ENCODE measurements around a stretch of chr2.

- RRBS, result 1% methylated on average over 3 of the region's 16 CpGs
Measured at GRCh38 chr2:28394445-28394890, 1.8 kb downstream of the FOSL2 start.

DNA sequence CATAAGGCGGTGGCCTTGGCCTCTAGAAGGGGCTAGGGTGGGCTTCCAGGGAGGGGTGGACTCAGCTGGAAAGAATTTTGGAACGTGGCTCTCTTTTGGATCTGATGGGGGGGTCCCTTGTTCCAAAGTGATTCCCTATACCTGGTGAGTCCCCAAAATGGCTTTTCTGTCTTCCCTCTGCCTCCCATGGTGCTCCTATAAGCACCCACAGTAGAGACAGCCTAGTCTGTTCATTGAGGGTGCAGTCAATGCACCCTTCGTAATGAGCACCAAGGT, 2.2 kb downstream of the FOSL2 start:
- RRBS, result no CpG with 5 or more reads among the region's 3 CpGs

GRCh38 chr2:28402509-28403605, 10.2 kb downstream of the FOSL2 start:
- RRBS, result no CpG with 5 or more reads among the region's 9 CpGs

DNA sequence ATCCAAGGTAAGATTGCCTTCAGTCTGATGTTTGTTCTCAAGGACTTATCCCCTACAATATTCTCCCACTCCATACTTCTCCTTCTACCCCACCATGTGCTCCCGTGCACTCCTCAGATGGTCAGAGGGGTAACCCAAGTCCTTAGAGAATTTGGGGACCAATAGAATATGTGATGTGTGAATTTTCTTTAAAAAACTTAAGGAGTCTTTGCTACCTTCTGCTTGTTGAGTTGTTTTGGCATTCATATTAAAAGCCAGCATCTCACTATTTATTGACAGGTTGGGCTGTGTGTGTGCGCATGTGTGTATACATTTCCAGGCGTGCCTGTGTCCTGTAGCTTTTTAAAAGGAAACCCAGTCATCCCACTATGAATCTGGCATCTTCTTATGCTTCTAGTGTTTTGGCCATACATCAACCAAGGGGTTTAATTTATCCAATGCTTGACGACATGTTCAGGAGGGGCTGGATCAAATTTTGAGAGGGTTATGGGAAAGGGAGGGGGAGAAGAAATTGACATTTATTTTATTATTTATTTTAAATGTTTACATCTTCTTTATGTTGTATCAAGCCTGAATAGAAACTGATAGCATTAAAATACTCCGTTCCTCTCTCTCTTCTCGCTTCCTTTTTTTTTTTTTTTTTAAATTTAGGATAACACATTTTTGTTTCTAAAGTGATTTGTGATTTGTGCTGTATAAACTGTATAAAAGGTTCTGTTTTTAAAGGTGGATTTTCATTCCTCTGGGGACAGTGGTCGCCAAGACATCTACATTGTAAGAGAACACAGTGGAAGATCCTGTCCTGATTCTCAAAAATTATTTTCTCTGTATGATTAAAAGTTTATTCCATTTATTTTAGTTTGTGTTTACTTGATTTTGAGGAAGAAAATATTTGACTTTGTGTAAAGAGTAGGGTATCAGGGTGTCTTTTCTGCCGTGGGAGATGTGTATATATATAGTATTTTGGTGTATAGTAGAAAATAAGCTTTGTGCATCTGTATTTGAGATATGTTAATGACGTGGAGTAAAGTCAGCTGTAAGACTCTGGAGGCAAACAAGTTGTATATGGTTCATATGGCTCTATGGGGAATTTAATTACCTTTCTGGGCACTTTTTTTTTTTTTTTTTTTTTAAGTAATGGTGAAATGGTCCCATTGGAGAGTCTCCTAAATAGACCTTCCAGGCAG, 23.6 kb downstream of the FOSL2 start:
- RRBS, result no CpG with 5 or more reads among the region's 9 CpGs

- RRBS, result no CpG with 5 or more reads among the region's 1 CpG
Measured at GRCh38 chr2:28470725-28471002, 25.2 kb upstream of the PLB1 start.

- RRBS, result no CpG with 5 or more reads among the region's 26 CpGs
Measured at GRCh38 chr2:28544360-28545661, 49.0 kb downstream of the PLB1 start.

GRCh38 chr2:28545662-28546355, 49.9 kb downstream of the PLB1 start:
- RRBS, result no CpG with 5 or more reads among the region's 13 CpGs

- RRBS, result no CpG with 5 or more reads among the region's 28 CpGs
Measured at GRCh38 chr2:28594159-28595372, 98.7 kb downstream of the PLB1 start.

- RRBS, result no CpG with 5 or more reads among the region's 11 CpGs
Measured at GRCh38 chr2:28598348-28599066, 102.6 kb downstream of the PLB1 start.

GRCh38 chr2:28603341-28603708, 107.5 kb downstream of the PLB1 start:
- RRBS, result no CpG with 5 or more reads among the region's 1 CpG

GRCh38 chr2:28623814-28623998, 127.8 kb downstream of the PLB1 start:
- RRBS, result no CpG with 5 or more reads among the region's 4 CpGs

GRCh38 chr2:28661876-28662509, 89.6 kb upstream of the PPP1CB start:
- RRBS, result no CpG with 5 or more reads among the region's 1 CpG

- RRBS, result no CpG with 5 or more reads among the region's 23 CpGs
Measured at GRCh38 chr2:28664081-28664921, 87.3 kb upstream of the PPP1CB start.

DNA sequence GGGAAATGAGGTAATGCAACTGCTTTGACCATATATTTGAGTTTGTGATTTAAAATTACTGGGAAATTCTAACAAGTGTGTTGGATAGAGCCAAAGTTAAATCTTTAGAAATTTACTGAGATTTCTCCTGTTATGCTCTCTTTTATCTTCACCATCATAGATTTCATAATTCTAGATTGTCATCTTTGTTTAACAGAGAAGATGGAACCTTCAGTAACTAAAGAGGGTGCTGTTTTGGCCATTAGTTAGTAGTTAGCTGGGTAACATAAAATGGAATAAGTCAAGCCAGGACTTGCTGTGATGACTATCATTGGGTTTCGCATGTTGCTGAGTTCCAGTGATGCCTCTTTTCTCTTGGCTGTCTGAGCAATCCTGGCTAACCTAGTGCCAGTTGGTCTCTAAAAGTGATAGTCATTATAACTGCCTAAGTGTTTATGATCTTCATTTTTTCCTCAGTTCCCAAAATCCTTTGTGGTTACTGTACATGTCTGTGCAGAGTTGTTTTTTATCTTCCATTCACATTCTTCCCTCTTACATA, 33.3 kb downstream of the WDR43 start:
- RRBS, result no CpG with 5 or more reads among the region's 1 CpG

DNA sequence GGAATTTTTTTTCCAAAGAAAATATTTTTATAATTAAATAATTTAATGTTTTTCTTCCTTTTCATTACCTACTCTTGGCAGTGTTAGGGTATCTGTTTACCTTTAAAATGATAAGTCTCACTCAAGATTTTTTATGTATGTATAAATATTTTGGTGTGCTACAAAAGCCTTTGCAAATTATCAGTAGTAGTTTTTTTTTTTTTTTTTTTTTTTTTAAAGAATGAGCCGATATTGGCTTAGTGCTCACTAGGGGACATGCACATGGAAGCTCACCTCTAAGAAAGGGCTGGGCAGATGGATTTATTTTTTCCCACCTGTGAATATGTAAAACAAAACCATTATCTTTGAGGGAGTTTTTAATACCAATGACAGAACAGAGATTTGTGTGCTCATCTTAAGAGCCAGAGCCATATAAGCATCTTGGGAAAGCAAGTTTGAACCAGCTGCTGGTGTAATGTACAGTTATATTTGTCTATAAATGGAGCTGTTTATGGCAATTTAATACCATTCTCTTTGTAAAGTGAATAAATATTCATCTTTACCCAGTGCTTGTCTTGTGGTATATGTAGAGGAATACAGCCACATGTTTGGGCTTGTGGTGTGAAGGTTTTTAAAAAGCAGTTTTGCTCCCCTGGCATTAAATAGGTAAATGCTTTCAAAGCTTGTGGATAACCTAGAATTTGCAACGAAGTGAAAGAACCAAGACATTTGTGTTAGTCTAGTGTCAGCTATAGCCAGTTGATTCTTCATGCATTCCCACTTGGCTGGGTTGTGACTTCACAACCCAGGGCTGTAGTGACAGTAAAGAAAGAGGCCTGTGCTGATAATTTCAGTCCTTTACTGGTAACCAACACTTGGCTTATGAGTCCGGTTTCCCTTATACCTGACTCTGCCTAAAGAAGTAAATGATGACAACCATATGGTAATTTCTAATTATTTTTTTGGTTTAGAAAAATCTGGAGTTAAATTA, 33.1 kb upstream of the TOGARAM2 start:
- RRBS, result no CpG with 5 or more reads among the region's 3 CpGs

- RRBS, result no CpG with 5 or more reads among the region's 14 CpGs
Measured at GRCh38 chr2:28951651-28952541, 29.2 kb upstream of the TOGARAM2 start.

GRCh38 chr2:28976466-28977054, 4.5 kb upstream of the TOGARAM2 start:
- RRBS, result no CpG with 5 or more reads among the region's 7 CpGs

- RRBS, result no CpG with 5 or more reads among the region's 6 CpGs
Measured at GRCh38 chr2:28993505-28994167, 12.5 kb downstream of the TOGARAM2 start.

DNA sequence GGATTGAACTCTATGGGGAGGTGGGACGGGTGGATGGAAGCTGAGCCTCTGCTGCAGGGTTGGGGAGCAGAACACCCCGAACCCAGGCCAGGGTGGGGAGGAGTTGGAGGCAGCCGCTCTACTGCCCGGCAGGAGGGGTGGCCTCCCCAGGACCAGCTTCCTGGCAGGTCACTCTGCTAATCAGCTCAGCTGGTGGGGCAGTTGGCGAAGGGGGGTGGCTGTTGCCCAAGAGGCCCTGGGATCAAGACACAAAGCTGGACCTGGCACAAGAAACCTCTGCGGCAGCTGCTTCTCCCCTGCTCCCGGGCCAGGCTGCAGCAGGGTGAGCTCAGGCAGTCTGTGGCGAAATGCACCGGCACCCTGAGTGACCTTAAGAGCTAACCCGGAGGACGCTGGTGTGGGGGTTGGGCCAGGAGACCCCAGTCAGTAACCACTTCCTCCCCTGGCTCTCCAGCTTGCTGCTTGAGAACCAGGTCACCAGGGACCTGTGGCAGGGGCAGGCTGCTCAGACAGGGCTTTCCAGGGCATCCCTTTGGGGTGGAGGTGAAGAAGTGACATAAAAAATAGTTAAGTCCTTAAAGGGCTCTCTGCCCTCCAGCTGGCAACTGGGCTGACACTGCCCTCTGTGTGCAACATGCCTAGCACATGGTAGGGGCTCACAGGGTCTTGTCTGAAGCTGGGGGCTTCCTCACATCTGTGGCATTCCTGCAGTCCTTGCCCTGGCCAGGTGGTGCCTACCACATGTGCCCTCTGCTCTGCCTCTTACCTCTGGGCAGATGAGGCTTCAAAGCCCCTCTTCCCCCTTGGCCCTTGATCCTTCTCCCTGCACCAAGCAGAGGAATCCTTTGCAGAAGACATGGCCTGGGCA, 31.3 kb downstream of the TOGARAM2 start:
- RRBS, result 6% methylated on average over 3 of the region's 11 CpGs

- RRBS, result no CpG with 5 or more reads among the region's 8 CpGs
Measured at GRCh38 chr2:29097309-29097939, 17.8 kb upstream of the CLIP4 start.

All from choroid plexus epithelial cell (primary cell).